Jejunum (tissue), 1 donor: ENCODE measurements around the gene TBX2.

DNA sequence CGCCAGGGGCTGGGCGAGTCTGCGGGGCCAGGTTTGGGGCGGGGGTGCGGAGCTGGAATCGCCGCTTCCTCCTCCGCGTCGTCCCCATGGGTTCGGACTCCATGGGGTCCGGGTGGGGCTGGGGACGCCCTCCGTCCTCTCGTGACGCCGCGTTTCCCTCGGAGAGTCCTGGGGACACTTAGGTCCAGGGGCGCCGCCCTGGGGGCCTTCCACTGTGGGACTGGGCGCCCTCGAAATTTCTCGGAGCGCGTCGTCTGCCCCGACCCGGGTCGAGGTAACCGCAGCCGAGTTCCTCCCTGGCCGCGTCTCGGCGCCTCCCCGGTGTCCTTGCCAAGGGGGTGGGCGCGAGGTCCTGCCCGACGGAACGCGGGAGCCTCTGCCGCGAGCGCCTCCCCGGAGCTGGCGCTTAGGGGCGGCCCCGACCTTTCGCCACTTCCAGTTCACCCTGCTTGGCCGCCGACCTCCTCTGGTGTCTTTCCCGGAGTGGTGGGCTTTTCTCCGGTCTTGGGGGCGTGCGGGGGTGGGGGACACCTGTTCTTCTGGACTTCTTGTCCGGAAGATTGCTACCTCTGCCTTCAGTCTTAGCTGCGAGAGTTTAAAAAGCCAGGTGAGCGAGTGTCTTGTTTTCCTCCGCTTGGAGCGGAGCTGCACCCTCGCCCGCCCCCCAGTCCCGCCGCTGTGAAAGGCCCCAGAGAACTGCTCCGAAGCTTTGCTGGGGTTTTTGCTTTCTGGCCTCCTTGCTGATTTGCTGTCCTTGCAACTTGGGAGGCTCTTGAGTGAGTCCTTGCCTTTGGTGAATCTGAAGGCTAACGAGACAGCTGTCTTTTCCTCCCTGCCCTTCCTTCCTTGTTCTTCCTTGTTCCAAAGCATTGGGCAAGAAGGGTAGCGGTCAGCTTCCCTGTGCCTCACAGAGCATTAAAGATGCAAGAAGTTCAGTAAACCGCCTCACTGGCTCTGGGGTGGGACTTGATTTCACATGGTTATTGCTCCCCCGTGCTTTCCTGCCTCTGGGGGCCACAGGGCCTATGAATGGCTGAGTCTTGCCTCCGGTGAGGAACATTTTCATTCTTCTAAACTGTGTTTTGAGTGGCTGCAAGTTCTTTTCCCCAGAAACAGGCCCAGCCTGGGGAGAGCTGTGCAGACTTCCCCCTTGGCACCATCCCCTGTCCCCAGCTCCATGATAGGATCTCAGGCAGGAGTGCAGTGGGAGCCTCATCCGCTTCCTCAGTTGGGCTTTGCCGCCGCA lies 1.1 kb downstream of the YPEL2 start:
- PRO-cap: bidirectional peak, plus-strand start at position 438 of the sequence, minus-strand start at position 329 of the sequence; unidirectional peak, minus-strand start at position 801 of the sequence

GRCh38 chr17:59634605-59635136 lies 15.0 kb downstream of the CLTC start:
- PRO-cap: no peak

- PRO-cap: no peak
Measured at GRCh38 chr17:60248791-60249864, 99.4 kb downstream of the CA4 start.

DNA sequence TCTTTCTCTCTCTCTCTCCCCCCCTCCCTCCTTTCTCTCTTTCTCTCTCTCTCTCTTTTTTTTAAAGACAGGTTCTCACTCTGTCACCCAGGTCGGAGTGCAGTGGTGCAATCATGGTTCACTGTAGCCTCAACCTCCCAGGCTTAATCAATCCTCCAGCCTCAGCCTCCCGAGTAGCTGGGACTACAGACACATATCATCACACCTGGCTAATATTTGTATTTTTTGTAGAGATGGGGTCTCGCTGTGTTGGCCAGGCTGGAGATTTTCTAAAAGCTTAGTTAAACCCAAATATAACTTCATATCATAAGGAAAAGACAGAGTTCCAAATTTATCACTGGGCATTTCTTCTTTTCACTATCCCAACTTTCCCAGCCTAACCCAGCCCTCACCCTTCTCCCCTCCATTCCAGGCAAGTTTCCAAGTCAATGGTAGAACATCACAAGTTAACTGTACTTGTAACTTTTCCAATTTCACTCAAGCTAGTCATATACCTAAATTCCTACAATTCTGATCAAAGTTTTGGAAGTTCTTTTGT lies 61.4 kb downstream of the USP32 start:
- PRO-cap: no peak

- PRO-cap: no peak
Measured at GRCh38 chr17:61200816-61201428, 198.7 kb upstream of the TBX2 start.

DNA sequence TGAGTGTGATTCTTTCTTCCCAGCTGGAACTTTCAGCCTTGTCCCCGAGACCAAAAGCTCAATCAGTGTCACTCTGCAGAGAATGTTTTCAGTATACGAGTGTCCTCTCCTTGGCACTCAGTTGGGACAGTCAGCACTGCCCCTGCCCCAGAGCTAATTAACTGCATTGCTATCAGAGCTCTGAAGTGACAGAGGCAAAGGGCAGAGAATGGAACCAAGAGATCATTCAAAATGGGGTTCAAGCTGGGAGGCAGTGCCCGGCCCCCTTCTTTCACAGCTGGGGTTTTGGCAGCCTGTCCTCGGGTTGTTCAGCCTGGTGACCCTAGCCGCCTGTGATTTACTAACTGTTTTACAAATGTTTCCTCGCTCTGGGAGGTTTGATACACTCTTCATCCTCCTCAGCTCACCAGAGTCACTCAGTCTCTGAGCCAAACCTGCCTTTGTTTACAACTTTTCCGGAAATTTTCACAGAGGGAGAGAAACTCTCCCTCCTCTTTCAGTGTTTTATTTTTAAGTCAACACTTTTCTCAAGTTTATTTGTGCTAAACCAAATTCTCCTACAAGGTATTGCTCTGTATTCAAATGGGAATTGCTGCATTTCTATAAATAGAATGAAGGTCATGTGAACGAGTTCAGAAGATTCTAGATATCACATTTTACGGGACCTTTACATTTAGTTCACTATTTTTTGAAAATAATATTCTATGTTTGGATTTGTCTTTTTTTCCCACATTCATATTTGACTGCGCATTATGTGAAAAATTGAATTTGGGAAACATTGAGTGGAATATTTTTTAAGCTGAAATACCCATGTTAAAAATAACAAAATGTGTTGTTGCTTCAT lies 195.7 kb upstream of the TBX2 start:
- PRO-cap: no peak

DNA sequence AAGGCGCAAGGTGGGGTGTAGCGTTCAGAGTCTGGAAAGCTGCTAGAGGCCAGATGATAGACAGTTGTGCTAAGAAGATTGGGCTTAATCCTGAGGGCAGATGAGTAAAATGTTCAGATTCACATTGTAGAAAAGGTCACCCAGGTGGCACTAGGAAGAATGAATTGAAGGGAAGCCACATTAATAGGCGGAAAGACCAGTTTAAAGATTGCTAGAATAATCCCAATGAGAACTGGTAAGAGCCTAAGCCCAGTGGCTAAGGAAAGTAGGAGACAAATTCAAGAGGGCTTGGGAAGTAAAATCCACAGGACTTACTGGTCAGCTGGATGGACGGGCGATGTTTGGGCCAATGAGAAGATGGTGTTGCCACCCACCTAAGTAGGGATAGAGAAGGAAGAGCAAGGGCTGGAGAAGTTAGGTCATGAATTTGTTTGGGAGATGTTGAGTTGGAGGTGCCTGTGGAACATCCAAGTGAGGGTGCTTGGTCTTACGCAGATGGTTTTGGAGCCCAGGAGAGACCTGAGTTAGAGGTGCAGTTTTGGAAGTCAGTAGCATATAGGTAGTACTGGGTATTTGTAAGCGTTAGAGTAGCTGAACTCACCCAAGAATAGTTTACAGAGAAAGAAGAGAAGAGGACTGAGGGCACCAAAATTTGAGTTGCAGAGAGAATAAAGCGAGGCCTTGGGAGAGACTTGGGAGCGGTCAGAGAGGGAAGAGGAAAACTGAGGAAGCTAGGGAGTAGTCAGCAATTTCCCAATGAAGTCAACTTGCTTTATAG lies 51.6 kb upstream of the TBX2 start:
- PRO-cap: no peak

DNA sequence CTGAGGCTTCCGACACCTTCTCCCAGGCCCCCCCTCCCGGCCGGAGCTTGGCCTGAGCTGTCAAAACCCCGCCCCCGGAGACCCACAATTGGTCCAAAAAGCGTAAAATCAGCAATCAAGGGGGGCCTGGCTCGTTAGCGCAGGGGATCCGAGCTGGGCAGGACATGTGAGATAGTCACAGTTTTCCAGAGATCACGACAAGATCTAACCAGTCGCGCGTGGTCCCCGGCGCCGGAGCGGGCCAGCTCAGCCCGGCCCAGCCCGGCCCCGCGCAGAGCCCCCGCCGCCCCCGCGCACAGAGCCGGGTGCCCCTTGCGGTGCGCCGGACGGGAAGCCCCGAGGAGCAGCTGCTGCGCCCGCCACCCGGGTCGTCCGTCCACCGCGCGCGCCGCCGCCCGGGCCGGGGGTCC lies at the start of gene TBX2:
Gene TBX2 (plus strand): TSS at position 134 of the 410 bp plus-strand sequence.
- PRO-cap: bidirectional peak, plus-strand start at position 211 of the sequence, minus-strand start outside the sequence

- PRO-cap: no peak
Measured at GRCh38 chr17:61461676-61462404, 9.6 kb downstream of the TBX4 start.

GRCh38 chr17:61672846-61673523 lies 82.0 kb upstream of the NACA2 start:
- PRO-cap: no peak

GRCh38 chr17:61862110-61862743 lies 1.1 kb downstream of the BRIP1 start:
- PRO-cap: no peak

DNA sequence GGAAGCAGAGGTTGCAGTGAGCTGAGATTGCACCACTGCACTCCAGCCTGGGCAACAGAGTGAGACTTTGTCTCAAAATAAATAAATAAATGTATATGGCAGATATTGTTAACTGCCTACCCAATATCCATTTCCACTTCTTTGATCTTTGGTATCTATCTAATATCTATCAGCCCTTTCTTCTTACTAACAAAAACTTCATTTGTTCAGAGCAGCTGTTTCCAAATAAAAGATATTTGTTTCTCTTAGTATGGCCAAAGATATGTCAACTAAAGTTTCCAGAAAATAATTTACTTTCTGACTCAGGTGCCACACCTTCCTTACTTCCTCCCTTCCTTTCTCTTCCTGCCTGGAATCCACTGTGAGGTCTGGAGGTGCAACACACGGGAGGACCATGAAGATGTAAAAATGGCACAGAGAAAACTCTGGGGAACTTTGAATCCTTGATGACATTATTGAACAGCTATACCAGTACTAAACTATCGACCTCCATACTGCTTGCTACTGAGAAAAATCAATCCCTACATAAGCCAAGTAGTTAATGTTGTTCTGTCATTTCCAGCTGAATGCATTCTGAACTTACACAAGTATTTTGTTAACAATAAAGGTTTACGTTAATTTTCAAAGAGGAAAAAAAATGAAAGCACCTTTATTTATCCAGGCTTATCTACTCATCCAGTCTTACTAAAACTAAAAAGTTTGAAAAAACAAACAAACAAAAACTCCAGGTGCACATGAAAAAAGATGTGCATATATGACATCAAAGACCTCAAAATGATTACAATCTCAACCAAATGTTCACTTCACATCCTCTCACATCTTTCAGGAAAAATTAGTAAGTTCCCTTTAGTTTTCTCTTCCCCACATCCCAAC lies 13.9 kb downstream of the MED13 start:
- PRO-cap: no peak

GRCh38 chr17:62121020-62121442 lies 56.0 kb upstream of the MED13 start:
- PRO-cap: no peak

GRCh38 chr17:62629117-62629742 lies 1.8 kb downstream of the MRC2 start:
- PRO-cap: no peak

DNA sequence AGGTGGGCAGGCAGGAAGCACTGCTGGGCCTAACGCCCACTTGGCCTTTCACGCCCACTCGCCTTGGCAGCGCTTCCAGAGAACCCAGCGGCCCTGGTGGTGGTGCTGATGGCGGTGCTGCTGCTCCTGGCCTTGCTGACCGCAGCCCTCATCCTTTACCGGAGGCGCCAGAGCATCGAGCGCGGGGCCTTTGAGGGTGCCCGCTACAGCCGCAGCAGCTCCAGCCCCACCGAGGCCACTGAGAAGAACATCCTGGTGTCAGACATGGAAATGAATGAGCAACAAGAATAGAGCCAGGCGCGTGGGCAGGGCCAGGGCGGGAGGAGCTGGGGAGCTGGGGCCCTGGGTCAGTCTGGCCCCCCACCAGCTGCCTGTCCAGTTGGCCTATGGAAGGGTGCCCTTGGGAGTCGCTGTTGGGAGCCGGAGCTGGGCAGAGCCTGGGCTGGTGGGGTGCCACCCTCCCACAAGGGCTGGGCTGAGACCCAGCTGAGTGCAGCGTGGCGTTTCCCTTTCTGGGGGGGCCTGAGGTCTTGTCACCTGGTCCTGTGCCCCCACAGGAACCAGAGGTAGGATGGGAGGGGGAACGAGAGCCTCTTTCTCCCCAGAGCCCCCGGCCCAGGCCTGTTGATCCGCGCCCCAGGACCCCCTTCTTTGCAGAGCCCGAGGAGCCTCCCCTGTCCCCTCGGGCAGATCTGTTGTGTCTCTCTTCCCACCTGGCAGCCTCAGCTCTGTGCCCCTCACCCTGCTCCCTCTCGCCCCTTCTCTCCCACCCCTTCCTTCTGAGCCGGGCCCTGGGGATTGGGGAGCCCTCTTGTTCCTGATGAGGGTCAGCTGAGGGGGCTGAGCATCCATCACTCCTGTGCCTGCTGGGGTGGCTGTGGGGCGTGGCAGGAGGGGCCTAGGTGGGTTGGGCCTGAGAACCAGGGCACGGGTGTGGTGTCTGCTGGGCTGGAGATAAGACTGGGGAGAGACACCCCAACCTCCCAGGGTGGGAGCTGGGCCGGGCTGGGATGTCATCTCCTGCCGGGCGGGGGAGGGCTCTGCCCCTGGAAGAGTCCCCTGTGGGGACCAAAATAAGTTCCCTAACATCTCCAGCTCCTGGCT lies 65.0 kb downstream of the MRC2 start:
- PRO-cap: no peak

DNA sequence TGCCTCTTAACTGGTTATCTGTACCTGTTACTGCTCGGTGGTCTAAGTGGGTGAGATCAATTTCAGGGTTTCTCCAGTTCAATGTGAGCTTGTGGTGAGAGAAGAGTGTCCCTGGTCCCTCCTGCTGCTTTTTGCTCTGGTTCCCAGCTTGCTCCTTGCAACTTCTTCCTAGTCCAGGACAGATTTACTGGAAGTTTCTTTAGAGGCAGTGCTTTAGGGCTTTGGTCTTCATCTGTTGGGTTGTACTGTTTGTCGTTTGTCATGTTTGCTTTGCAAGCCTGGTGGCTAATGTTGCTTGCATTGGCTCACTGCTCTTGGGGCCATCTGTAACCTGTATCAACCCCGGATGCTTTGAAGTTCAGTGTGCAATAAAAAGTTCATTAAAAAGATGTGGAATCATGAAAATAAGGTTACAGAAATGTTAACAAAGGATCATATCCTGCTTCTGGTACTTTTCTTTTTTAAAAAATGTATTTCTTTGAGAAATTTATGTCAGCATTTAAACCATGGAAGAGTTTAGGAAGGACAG lies 82.5 kb downstream of the MRC2 start:
- PRO-cap: no peak

DNA sequence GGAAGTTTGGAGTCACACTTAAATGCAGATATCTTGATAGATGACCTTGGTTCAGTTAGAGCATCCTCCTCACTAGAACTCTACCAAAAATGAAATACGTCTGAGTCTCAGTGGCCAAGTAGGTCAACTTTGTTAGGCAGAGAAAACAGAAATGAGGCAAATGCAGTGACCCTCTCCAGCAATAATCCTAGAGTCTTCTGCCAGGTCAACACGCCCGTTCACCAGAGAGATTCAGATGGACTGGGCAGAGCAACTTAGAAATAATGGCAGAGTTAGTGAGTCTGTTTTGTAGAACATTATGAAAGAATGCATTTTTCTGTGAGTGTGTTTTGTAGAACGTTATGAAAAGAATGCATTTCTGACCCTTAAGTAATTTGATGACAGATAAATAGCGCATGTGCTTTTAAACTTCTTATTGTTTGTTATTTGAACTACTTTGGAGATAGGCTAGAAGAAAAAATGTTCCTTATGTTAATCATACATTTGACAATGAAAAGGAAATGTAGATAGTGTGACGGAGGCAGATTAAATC lies 48.1 kb downstream of the MARCHF10 start:
- PRO-cap: no peak

DNA sequence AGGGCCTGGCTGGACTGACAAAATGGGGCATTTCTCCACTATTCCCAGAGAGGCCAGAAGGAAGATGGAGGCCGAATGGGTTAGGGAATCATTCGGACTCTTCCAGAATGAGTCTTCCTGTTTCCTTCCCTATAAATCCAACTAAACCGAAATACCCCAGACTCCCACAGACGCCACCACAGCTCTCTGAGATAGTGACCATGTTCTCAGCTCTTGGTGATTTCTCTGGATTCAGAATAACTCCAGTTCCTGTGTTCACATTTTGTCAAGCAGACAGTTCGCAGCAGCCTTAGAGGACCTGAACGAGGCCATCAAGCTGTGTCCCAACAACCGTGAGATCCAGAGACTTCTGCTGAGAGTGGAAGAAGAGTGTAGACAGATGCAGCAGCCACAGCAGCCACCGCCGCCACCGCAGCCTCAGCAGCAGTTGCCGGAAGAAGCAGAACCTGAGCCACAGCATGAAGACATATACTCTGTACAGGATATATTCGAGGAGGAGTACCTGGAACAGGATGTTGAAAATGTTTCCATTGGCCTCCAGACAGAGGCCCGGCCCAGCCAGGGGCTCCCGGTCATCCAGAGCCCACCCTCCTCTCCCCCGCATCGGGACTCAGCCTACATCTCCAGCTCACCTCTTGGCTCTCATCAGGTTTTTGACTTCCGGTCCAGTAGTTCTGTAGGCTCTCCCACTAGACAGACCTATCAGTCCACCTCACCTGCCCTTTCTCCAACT lies 26.2 kb downstream of the CYB561 start:
- PRO-cap: no peak

DNA sequence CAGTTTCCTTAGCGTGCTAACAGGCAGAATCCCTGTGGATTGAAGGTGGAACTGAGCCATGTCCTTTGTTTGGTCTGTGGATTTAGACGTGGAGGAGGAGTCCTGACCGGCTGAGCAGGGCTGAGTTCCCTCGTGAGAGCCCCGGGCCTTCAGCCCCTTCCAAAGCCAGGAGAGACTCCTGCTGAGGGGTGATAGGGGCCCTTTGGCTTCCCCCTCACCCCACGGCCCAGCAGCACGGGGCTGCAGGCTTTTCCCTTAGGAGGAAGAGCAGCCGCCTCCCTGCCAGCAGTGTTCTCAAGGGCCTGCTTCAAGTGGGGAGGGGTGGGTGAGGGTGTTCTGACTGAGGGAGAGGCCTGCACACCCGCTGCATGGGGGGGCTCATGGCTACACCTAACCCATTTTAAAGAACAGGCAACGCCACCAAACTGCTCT lies 1.6 kb upstream of the CYB561 start:
- PRO-cap: no peak

GRCh38 chr17:63597508-63597850 lies 3.2 kb upstream of the TACO1 start:
- PRO-cap: no peak